ENCODE measurements around the genes GTF3C5 and CEL.

DNA sequence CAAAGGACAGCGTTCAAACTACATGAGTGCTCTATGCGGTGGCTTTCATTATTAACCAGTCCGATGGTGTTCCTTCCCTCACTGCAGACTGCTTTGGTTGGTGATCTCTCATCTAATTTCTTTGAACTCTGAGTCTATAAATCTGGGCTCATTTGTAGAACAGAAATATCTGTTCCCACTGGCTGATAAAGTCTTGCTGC lies 82.0 kb downstream of the MED27 start:
- PRO-cap: no peak
- RRBS: no CpG with 5 or more reads among the region's 3 CpGs

DNA sequence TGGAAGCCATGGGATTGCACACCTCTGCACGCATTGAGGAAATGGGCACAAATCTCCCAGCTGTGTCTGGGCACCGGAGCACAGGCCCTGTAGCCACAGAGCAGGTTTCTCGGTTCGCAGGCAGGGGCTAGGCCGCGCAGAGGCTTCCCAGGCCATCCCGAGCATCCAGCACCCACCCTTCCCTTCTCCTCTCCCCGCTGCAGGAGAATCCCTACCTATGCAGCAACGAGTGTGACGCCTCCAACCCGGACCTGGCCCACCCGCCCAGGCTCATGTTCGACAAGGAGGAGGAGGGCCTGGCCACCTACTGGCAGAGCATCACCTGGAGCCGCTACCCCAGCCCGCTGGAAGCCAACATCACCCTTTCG lies 35.9 kb downstream of the NTNG2 start:
- PRO-cap: no peak
- RRBS: no CpG with 5 or more reads among the region's 16 CpGs

DNA sequence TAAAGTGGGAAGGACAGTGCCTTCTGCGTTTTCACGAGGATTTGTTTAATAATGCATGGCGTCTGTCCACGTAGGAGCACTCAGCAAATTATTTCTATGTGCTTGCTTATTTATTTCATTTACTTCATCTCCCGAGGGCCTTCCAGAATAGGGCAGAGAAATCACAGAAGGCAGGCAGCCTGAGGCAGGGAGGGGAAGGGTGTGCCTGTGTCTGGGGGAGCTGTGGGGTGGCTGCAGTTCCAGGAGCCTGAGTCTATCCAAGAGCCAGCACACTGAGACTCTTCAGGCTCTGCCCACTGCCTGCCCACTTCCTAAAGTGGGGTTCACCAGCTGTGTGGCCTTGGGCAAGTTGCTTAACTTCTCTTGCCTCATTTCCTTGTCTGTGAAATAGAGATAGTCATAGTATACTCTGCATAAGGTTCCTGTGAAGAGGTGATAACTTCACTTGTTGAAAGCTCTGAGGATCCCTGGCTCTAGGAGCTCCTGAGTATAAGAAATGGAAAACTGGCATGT lies 55.3 kb downstream of the NTNG2 start:
- PRO-cap: no peak
- RRBS: no CpG with 5 or more reads among the region's 5 CpGs

- PRO-cap: no peak
- RRBS: no CpG with 5 or more reads among the region's 12 CpGs
These were observed 78.8 kb downstream of the SETX start for GRCh38 chr9:132275799-132276645.

- PRO-cap: no peak
- RRBS: no CpG with 5 or more reads among the region's 5 CpGs
These were observed 26.7 kb downstream of the SETX start for GRCh38 chr9:132327992-132328629.

GRCh38 chr9:132401440-132402743 lies 4.7 kb downstream of the TTF1 start:
- PRO-cap: no peak
- RRBS: 93% methylated on average over 2 of the region's 15 CpGs

DNA sequence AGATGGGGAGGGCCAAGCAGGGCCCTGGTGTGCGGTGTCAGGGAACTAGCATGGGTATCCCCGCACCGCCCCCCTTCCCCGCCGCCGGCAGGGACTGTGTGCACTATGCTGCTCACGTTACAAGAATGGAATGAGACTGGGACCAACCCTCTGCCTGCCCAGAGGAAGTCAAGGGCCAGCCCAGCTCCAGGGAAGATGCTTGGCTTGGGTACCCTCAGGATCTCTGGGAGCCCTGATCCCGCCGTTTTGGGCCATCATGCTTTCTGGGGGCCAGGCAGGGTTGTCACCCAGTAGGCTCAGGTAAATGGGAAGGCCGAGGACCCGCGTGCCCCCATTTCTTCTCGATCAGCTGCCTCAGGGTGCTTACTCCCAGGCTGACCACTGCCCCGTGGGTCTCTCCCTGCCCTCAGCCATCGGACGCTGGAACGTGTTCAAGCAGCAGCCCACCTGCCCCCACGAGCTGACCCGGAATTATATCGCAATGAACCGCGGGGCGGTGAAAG lies 83.4 kb upstream of the BARHL1 start:
- PRO-cap: no peak
- RRBS: 81% methylated on average over 5 of the region's 23 CpGs

GRCh38 chr9:132594279-132595175 lies 12.1 kb downstream of the BARHL1 start:
- PRO-cap: no peak
- RRBS: no CpG with 5 or more reads among the region's 29 CpGs

GRCh38 chr9:132636716-132637830 lies 32.7 kb downstream of the DDX31 start:
- PRO-cap: no peak
- RRBS: 96% methylated on average over 4 of the region's 22 CpGs

DNA sequence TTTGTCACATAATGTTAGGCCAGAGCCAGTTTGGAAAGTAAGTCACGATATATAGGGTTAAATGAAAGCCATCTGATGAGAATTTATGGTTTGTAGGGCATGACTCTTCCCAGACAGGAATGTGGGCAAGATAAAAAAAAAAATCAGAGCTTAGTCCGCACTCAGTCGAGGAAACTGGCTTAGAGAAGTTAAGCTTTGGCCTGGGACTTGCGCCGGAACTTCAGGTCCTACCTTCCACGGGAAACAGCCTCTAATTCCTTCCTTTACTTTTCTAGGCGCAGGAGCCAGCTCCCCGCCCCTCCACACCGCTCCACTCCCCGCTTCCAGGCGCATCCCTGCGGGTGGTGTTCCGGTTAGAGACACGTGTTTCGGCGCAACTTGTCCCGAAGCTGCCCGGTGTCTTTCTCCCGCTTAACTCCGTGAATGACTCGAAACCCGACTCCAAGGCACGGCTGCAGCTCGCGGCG lies 411 bp downstream of the DDX31 start:
- PRO-cap: unidirectional peak, plus-strand start at position 160 of the sequence; bidirectional peak, plus-strand start at position 330 of the sequence, minus-strand start at position 252 of the sequence
- RRBS: 2% methylated on average over 15 of the region's 26 CpGs

- PRO-cap: no peak
- RRBS: no CpG with 5 or more reads among the region's 14 CpGs
These were observed 18.6 kb downstream of the GTF3C4 start for GRCh38 chr9:132688672-132689489.

DNA sequence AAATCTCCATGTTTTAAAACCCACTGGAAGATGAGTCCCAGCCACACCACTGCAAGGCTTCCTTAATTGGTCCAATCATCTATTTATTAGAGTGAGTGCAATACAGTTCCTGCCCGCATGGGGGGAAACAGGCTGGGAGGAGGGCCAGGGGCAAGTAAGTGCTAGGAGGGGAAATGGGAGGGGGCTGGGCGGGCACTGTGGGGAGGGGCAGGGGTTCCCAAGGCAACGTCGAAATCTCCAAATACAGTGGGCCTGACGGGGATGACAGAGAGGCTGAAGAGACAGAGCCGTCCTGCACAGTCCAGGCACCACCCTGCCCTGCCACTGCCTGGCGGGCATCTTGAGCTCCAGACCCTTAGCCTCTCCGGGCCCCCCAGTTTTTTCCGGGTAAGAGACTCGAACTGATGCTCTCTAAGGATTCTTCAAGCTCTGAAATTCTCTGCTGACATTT lies 98.7 kb downstream of the GTF3C4 start:
- PRO-cap: unidirectional peak, plus-strand start at position 246 of the sequence
- RRBS: no CpG with 5 or more reads among the region's 10 CpGs

- PRO-cap: no peak
- RRBS: 93% methylated on average over 3 of the region's 15 CpGs
These were observed 79.1 kb downstream of the AK8 start for GRCh38 chr9:132798901-132799428.

DNA sequence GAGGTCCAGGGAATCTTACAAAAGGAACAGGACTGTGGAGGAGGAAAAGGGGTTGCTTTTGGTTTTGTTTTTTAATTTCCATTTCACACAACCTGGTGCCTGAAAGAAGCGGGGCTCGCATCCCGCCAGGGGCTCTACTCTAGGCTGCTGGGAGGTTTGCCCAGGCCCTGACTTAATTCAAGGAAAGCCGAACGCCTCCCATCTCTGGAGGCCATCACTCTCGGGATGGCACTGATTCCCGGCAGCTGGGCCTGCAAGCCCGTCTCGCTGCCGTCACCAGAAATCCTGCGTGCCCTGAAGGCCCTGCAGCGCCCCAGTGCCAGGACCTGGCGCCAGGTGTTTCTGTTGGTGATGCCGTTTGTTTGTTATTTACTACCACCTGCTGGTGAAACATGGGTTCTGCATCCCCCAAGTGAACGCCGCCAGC lies 78.1 kb downstream of the AK8 start:
- PRO-cap: no peak
- RRBS: no CpG with 5 or more reads among the region's 16 CpGs

GRCh38 chr9:132945224-132945770 lies 881 bp upstream of the TSC1 start:
- PRO-cap: no peak
- RRBS: no CpG with 5 or more reads among the region's 15 CpGs

DNA sequence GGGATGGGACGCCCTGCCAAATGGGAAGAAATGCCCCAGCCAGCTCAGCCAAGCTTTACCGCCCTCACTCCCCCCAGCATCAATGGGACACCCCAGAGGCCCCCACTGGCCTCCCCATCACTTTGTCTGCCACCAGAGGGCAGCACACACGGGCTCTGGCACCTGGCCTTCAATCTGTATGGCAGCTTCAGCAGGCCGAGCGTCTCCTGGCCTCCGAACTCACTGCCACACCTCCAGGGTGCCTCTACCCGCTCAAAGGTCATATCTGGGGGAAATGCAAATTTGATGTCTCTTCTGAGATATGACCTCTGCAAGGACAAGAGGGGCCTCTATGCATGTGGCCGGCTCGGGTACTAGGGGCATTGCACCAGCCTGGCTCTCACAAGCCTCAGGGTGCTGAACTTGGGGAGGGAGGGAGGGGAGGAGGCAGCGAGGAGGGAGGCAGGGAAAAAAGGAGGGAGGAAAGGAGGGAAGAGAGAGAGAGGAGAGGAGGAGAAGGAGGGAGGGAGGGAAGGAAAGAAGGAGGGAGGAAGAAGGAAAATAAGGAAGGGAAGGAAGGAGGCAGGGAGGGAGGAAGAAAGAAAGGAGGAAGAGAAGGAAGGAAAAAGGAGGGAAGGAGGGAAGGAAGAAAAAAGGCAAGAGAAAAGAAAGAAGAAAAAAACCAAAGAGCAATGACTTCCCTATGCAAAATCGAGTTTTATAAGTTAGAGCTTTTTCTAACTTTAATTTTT lies 635 bp upstream of the GFI1B start:
- PRO-cap: no peak
- RRBS: no CpG with 5 or more reads among the region's 11 CpGs

DNA sequence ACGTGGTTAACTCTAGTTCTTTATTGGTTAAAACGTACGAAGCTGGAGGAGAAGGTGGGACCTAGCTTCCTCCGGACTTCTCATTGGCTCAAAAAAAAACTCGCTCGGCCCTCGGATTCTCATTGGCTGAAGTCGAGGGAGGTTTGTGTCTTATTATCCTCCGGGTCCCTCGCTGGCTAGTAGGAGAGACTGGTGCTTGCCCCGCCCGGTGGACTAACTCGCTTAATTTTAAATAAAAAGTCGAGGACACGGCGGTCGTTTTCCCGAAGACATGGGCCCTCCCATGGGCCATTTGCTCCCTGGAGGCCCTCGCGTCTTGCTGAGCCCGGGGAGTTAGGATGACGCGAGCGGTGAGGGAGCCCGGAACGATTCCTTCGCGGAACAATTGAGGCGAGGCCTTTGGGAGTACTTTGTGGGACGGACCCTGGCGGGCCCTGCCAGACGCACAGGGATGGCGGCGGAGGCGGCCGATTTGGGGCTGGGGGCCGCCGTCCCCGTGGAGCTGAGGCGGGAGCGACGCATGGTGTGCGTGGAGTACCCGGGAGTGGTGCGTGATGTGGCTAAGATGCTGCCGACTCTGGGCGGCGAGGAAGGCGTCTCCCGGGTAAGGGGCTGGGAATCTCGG lies at the start of gene GTF3C5:
TSS of gene GTF3C5 (plus strand) at position 437 of the 625 bp plus-strand sequence.
- PRO-cap: bidirectional peak, plus-strand start at position 179 of the sequence, minus-strand start outside the sequence; bidirectional peak, plus-strand start at position 440 of the sequence, minus-strand start at position 383 of the sequence
- RRBS: 5% methylated on average over 19 of the region's 51 CpGs

DNA sequence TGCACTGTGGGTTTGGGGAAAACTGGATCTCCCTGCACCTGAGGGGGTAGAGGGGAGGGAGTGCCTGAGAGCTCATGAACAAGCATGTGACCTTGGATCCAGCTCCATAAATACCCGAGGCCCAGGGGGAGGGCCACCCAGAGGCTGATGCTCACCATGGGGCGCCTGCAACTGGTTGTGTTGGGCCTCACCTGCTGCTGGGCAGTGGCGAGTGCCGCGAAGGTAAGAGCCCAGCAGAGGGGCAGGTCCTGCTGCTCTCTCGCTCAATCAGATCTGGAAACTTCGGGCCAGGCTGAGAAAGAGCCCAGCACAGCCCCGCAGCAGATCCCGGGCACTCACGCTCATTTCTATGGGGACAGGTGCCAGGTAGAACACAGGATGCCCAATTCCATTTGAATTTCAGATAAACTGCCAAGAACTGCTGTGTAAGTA lies at the start of gene CEL:
TSS of gene CEL (plus strand) at position 135 of the 432 bp plus-strand sequence.
- PRO-cap: no peak
- RRBS: no CpG with 5 or more reads among the region's 10 CpGs

GRCh38 chr9:133080959-133081679 lies 19.3 kb downstream of the CEL start:
- PRO-cap: no peak
- RRBS: 40% methylated on average over 1 of the region's 15 CpGs

DNA sequence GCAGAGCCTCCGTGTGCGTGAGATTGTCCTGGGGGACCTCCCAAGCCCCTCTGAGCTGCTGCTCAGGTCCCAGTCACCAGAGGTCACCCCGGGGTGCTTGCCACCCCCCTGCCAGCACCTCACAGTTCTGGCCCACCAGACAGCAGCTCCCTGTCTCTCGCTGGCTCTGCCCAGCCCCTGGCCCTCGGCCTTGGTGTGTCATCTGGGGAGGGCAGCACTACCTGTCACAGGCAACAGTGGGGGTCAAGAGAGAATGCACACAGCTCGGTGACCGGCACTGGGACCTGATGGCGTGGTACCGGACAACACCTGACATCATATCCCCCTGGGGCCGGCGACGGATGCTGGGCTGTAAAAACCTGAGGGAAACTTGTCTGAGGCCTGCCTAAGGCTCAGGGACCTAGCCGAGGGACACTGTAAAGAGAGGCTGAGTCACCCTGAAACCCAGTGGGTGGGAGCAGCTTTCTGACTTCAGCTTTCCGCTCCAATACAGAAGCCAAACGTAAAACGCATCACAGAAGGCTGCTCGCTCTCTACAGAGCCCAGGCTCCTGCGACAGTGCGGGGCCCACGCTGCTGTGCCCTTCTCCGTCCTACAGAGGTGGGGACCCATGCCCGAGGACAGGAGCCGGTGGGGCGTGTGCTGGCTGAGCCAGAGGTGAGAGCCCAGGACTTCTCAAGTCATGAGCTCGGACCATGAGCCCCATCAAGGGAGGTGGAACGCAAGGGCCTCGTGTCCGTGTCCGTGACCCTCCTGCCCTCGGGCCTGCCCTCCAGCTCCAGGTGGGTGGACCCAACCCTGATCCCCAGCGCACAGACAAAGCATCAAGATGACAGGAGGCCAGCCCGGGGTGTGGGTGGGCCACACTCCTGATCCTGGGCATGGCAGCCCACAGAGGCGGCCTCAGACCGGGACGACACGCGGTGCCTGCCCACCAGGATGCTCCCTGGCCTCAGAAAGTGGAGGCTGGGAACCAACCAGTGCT lies 5.3 kb downstream of the RALGDS start:
- PRO-cap: no peak
- RRBS: 97% methylated on average over 7 of the region's 37 CpGs

Data from Caco-2 (cell line).